Ileum (tissue), 1 donor: ENCODE measurements around a stretch of chr13.

DNA sequence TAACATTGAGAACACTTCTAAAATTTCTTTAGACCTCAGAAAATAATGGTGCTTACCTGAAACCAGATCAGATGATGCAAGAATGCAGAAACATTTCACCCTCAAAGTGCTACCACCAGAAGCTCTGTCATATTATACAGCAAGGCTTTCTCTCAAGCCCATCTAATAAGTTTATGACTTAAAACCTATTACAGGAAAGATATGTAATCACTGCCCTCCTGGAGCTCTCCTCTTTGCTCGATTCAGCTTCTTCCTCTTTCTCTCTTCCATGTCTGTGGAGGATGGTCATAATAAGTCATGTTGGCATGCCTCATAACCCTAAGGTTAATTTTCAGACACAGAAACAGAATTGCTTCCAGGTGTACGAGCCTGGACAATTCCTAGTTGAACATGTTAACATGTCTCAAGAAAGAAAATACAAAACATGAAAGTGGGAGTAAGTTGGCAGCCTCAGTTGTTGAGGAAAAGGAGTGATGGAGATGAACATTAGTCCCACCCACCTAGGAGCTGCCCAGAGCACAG, 383.0 kb upstream of the DACH1 start:
- PRO-cap: no peak

- PRO-cap: no peak
These were observed 129.6 kb downstream of the PIBF1 start for GRCh38 chr13:72911476-72912007.

- PRO-cap: no peak
These were observed 5.0 kb downstream of the KLF5 start for GRCh38 chr13:73063675-73064298.

DNA sequence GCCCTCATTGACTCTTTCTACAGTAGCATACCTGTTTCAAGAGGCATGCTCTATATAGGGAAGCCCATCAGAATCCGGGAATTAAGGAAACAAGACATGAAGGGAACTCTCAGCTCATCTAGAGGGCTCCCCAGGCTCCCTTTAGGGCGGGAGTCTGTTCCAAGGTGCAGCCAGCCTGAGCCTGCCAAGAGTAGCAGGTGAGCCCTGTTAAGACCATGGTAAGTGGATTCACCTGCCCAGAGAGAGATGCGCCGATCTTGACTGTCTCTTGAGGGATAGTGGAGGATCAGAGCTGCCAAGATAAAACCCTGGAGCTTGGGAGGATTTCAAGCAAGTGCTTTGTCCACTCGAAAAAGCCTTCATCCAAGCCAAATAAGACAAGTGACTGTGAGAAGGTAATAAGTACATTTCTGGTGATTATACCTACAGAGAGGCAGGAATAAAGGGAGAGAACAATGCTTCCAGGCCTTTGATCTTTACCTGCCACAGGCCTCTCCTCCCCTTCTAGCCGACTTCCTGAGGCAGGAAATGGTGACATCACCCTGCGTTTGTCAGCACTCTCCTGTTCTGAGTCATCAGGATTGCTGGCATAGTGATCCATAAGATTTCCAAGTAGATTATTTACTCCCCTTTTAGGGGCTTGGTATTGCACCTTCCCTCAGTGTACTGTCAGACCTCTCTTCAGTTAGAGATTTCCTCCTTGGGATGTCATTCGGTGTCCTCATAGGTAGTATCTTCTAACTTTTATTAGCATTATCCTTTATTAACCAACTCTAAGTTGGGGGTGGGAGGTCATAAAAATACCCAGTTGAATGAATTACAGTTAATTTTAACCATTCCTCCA, 31.5 kb downstream of the KLF5 start:
- PRO-cap: no peak

GRCh38 chr13:73399494-73399693, 340.6 kb downstream of the KLF5 start:
- PRO-cap: no peak

DNA sequence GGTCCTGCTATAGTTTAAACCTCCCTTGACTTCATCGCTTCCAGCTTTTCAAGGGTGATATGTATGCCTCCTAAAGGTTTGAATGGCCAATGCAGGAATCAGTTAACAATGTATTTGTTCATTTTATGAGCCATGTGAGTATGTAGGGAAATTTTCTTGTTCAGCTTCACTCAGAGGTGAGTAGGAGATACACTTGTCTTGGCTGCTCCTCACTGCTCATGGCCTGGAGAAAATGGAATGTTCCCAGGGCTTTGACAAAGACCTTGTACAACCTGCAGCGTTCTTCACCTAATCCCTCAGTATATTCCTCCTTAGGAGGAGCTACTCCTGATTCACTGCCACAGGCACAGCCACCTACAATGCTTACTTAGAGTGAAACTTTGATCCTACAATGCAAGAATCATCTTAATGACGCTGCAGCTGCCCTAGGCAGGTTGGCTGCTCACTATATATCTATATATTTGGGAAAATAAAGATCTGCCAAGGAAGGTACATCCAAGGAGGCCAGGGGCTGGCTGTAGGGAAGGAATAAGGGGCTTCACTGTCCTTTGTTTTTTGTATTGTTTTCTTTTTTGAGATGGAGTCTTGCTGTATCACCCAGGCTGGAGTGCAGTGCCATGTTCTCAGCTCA, 364.2 kb downstream of the KLF5 start:
- PRO-cap: no peak

DNA sequence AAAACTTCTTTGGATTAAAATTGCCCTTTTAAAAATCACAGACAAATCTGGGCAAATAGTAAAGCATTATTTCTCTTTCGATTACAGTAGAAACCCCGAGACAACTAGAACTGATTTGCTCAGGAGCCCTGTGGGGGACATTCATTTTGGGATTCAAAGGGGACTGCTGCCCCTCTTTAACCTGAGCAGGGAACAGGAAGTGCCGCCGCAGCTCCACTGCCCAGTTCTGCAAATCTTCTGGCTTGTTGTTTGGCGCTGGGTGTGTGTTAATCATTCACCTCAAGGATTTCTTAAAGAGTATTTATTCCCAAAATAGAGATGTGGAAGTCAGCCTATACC, 559.4 kb downstream of the KLF5 start:
- PRO-cap: bidirectional peak, plus-strand start outside the sequence, minus-strand start at position 228 of the sequence

DNA sequence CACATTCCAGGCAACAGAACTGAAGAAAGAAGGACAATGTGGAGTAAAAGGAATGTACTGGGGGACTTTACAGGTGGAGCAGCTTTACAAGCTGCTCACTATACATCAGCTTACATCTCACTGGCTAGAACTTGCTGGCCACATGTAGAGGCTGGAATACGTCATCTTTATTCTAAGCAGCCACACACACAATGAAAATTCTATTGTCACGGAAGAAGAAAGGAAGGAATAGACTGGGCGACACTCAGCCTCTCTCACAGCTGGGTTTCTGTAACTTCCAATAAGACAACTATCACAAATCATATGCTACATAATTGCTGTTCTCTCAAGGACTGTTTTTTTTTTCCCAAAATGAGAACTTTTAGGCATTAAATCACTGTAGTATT, 989.3 kb downstream of the KLF5 start:
- PRO-cap: no peak

DNA sequence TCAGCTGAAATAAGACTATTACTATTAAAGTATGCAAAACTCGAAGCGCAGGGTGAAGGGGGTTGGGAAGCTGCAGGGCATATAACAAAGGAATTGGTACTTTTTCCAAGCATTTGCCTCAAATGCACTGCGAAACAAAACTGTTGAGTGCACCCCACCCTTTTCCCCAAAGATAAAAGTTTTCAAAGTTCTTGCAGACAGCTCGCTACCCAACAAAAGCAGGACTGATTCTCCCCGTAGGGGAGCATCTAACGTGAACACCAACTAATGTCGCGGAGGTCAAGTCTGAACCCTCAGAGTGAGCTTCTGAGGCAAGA, 1073.8 kb downstream of the KLF5 start:
- PRO-cap: no peak

GRCh38 chr13:75405893-75406371, 76.0 kb downstream of the TBC1D4 start:
- PRO-cap: no peak

DNA sequence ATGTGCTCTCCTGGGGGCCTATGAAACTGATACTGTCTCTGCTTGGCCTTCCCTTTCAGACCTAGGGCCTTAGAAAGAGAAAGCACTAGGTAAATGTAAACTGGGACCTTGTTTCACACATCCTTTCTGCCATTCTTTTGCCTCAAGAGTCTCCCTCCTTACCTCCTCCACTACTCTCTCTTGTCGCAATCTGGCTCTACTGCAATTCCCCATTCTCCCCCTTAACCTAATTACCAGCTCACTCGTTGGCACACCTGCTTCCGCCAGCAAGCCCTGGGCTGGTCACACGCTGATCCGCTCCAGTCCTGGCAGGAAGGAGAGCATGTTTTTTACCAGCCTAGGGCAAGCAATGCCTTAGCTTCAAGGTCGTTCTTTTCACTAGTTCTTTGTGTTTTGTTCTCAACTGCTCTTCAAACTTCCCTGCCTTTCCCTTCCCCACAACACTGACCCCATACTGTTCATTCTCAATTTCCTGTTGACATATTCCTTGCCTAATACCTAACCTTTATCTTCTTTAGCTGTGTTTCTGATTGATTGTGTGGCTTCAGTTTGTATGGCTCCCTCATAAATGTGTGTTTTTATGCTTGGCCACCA, 23.0 kb downstream of the TBC1D4 start:
- PRO-cap: no peak

DNA sequence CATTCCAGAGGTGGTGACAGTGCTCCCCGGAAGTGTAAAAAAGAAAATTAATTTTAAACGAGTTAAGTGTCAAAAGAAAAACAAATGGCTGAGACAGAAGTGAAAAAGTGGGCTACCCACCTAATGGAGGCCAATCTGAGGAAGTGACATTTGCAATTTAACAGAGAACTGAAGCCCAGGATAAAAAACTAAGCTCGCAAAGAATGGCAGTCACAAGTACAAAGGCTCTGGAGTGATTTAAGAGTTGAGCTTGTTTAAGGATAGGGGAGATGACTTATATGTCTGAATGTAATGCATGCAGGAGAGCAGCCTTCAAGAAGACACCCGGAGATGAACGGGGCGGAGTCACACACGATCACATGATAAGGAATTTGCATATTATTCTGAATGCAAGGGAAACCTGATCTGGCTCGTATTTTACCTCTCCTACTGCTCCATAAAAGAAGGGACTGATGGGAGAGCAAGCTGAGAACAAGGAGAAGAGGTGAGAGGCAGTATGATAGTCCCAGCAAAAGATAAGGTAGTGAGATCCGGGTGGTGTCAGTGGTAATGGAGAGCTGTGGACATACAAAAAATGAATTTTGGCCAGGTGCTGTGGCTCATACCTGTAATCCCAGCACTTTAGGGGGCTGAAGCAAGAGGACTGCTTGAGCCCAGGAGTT, 12.9 kb downstream of the TBC1D4 start:
- PRO-cap: no peak

DNA sequence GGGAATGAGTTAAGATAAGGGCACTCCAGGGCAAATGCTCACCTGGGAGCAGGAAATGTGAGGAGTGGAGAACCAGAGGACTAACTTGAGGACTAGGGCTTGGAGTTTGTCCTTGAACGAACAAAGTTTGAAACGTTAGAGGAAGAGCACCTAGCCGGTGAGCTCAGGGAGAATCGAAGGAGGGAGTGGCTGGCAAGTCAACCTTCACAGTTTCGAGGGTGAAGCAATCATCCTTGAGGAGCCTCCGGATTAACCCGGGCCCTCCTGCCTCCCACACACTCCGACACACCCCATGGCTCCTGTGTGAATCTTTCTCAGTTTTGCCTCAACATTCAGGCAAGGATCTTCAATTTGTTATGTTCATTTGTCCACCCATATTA, 58.6 kb downstream of the LMO7 start:
- PRO-cap: no peak

DNA sequence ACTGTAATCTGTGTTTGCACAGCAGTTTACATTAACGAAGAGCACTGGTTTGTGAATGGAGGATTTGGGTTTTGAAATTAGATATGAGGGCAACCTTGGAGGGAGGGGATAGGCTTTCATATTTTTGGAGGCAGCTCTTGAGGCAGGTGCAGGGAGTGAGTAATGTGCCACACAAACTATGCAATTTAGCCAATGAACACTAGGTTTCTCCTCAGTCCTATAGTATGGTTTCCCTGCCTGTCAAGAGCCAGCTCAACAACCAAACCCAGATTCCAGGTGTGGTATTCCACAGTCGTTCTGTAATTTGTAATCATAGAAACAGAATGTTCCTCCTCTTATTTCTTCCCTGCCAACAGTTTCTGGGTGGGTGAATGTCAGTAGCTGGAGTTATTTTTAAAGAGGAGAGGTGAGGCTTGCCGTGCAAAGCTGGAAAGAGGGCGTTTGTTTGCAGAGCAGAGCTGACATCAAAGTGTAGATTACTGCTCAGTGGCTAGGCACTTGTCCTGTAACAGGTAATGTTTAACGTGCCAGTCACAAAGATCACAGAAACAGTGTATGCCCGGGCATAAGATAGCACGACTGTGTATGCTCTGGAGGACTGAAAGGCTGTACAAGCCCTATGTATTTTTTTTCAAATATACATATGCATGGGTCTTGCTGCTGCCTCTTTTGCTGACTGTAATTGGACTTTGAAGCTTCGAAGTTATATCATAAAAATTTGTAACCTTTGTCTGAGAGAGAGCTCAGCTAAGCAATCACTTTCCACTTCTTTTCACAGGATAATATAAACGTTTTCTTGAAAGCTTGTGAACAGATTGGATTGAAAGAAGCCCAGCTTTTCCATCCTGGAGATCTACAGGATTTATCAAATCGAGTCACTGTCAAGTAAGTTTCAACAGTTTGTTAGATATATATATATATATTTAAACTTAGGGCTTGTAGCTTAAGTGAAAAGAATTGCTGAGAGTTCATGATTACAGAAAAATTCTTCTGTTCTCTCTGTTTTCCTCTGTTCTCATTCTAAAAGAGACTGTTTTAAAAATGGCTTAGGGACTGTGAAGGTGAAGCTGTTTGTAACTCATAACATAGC, 124.4 kb downstream of the LMO7 start:
- PRO-cap: bidirectional peak, plus-strand start at position 736 of the sequence, minus-strand start at position 471 of the sequence; unidirectional peak, plus-strand start at position 813 of the sequence

DNA sequence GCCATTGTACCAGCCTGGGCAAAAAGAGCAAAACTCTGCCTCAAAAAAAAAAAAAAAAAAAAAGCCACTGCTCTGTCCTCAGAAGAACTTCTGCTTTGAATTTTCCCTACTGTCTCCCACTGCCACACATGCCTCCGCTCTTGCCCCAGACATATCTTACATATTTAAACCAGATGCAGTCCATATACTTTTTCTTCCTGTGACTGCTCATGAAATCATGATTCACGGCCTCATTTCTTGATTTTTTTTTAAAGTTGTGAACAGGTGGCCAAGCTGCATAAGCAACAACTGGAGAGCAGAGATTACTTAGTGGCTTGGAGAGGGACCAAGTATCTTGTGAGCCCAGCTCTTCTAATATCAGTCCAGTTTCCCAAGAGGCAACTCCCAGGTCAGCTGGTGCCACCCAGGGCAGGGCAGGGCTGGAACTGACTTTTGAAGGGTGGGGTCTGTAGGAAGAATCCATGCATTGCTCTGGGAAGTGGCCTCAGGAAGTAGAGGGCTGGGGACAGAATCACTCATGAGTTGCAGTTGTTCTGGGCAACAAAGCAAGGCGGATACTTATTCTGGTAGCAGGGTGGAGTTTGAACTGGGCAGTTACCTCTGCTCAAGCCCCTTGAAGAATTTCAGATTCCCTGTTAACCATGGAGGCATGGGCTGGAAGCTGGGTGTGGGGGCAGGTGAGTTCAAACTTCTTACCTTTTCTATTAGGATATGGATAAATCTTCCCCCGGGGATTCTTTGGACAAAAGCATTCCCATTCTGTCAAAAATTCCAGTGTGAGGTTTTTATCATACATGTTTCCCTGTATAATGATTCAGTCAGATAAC, 152.5 kb downstream of the LMO7 start:
- PRO-cap: no peak

GRCh38 chr13:75807849-75808284, 171.7 kb downstream of the LMO7 start:
- PRO-cap: no peak

DNA sequence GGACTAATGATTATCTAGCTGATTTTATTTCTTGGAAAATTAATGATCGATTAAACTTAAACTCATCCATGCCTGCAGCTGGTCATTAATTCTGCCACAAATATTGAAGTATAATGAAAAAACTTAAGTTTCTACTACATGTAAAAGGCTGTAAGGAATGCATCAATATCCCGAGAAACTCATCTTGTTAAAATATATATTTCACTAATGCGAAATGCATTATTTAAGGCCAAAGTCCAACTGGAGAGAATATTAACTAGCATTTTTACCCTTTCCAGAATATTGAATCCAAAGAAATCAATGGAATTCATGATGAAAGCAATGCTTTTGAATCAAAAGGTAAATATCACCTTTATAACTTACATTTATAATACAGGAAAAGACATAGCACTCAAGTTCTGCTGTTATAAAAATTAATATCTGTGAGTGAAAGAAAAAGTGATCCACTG, 200.0 kb downstream of the LMO7 start:
- PRO-cap: no peak

DNA sequence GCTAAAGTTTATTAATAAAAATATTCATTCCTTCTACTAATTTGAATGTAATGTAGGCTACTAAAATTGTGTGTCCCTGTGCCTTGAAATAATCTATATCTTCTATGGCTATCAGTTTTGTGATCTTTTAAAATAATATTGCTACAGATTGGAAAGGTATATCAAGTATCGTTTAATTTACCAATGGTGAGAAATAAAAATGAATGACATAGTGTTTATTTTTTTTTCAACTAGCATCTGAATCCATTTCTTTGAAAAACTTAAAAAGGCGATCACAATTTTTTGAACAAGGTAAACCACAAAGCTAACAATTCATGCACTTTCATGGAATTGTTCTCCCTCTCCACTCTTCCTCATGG, 201.8 kb downstream of the LMO7 start:
- PRO-cap: no peak

GRCh38 chr13:75840972-75841296, 204.8 kb downstream of the LMO7 start:
- PRO-cap: no peak

- PRO-cap: no peak
These were observed 415.2 kb downstream of the KCTD12 start for GRCh38 chr13:76471113-76471336.